ENCODE measurements around a stretch of chr1.

DNA sequence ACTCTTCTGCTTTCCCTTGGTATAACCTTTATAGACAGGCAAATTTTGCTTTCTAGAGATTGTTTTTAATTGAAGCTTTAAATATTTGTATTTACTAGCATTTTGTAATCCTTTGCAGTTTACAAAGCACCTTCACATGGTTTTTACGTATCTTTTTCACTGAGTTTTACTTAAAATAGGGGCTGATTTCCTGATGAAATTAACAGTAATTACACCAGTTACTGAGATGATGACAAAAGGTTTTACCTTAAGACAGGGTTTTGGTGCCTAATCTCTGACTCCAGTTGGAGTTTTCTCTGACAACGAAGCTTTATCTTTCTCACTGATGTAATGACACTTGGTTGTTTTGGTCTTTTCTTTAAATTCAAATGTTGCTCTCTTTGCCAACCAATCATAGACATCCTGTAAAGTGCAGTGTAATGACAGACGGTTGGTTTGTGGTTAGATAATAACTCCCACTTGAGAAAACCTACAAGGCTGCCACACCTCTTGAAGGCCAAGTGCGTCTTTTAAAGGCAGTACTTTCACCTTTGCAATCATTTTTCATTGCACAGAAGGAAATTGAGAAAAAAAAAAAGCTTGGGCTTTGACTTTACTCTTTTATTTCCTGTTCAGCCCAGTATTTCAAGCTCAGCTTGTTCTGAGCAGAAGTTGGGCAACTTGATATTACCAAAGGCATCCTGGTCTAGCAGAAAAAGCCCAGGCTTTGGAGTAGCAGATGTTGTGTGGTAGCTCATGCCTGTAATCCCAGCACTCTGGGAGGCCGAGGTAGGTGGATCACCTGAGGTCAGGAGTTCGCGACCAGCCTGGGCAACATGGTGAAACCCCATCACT, 14.7 kb downstream of the PDIK1L start:
- PRO-cap, result bidirectional peak, plus-strand start at position 462 of the sequence, minus-strand start at position 321 of the sequence
- RAMPAGE, long total RNA, result no peak

DNA sequence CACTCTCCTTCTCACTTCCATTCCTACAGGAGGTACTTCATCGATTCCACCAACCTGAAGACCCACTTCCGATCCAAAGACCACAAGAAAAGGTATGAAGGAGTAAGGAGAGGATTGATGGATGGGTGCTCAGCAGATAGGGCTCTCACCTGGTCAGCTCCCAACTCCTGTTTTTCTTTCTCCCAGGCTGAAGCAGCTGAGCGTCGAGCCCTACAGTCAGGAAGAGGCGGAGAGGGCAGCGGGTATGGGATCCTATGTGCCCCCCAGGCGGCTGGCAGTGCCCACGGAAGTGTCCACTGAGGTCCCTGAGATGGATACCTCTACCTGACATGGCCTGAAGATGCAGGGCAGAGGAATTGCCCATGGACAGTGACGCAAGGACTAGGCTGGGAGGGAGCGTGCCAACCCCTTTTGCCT, 689 bp downstream of the ZNF593 start:
- PRO-cap, result no peak
- RAMPAGE, long total RNA, result no peak

DNA sequence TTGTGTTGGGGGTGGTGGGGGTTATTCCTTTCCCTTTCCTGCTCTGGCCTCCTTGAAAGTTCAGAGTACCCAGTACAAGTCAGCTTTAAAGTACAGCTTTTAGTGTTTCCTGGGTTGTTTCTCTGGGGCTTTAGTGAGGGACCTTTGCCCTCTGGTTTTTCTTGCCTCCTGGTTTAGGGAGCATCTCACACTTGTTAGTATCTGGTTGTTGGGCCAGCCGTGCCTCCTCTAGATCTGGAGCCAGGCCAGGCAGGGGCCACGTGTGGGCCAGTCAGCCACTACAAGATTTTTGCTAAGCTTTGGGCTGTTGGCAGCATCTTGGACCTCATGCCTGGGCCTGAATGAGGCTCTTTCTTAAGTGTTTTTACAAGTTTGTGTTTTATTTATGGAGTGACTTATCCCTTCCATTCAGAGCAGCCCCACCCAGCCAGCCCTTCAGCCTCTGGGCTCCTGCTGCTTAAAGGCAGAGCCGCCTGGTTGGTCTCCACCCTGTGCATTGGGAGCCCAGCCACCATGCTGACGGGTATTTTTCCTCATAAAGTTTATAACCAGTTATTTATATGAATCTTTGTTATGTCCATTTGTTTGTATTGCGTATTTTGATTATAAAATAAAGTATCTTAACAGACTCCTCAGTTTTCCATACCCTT, 1.6 kb upstream of the SH3BGRL3 start:
- PRO-cap, result no peak
- RAMPAGE, long total RNA, result no peak

- PRO-cap, result no peak
- RAMPAGE, long total RNA, result no peak
Measured at GRCh38 chr1:26285409-26285731, 5.5 kb downstream of the SH3BGRL3 start.

DNA sequence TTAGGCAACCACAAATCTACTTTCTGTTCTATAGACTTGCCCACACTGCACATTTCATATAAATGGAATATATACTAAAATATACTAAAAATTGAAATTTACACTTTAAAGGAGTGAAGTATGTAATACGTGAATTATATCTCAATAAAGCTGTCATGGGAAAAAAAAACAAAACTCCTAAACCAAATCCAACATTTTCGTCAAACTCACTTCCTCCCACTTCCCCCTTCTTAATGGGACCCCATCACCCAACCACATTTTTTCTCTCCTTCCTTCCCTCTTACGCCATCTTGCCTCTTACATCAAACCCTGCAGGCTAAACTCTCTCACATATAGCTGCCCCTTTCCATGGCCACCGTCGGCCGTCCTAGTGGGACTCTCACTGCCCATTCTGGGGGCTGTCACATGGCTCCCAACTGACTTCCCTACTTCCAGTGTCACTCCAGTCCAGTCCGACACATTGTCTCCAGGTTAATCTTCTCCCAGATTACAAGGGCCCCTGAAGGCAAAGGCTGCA, 857 bp downstream of the UBXN11 start:
- PRO-cap, result no peak
- RAMPAGE, long total RNA, result no peak

DNA sequence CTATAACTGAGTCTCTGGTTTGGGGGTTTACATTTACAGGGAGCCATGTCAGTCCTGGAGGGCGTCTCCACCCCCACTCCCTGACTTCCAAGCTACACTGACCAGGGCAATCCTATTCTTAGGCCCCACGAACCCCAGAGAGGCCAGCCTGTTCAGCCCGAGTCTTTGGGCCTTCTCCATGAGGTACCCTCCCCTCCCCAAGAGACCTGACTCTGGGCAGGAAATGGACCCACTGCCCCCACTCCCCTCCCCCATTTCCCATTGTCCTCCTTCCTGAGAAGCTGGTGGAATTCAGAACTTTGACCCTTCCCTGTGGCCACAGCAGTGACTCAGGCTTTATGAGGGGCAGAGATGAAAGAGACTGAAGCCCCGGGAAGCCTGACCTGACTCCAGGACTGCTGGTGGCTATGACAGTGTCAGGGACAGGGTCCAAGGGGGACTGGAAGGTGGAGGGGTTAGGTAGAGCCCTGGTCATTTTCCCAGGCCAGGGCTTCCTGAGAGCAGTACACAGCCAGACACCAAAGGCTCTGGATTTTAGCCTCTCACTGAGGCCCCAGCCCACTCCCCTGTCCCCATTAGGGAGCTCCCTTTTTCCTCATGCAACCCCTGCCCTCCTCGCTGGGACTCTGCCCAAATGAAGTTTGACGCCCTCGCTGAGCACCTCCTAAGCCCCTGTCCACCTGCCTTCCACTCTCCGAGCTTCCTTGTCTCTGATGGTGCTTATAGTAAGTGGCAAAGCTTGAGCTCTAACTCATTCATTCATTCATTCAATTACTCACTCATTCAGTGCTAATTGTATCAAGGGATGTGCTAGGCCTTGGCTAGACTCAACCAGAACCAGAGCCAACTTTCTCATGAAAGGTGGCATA, 3.1 kb downstream of the CRYBG2 start:
- PRO-cap, result no peak
- RAMPAGE, long total RNA, result no peak

DNA sequence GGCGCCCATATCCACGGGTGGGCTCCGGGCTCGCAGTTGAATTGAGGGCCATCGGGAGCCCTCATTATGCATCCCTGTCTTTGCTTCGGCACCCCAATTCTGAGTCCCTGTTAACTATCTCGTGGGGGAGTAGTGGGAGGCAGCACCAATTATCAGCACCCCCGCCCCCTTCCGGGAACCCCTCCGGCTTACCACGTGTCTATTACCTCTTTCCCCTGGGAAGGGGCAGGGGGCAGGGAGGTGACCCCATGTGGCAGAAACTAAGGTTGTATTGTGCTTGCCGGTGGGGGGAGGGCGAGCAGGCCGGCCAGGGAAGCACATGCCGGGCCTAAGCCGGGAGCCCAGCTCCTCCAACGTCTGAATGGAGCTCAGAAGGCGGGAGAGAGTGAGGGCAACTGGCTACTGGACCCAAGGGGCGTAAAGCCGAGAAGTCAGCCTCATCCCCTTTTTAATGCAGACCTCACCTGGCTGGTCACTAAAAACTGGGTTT, 1.1 kb downstream of the LIN28A start:
- PRO-cap, result no peak
- RAMPAGE, long total RNA, result no peak

DNA sequence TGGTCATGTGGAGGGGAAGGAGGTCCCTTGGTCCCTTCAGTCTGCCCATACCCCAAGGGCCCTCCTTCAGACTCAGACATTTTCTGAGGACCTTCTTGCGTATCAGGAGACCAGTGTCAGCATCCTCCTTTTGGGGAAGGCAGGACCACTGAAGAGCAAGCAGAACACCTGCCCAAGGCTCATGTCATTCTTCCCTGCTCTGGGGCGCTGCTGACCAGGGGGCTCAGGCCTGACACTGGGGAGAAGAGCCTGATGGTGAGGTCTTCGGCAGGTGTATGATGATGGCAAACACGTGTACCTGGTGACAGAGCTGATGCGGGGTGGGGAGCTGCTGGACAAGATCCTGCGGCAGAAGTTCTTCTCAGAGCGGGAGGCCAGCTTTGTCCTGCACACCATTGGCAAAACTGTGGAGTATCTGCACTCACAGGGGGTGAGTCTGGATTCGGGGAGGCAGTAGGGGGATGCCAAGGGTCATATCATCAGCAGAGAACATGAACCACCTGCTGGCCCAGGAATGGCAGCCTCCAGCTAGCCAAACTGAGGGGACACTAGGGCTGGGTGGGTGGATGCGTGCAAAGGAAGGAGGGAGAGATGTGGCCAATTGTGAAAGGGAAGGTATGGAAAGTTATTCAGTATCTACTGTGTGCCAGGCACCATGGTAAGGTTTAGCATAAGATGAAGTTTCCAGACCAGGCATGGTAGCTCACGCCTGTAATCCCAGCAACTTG, 31.8 kb downstream of the RPS6KA1 start:
- PRO-cap, result no peak
- RAMPAGE, long total RNA, result no peak

GRCh38 chr1:26692835-26693579, 2.8 kb upstream of the ARID1A start:
- PRO-cap, result bidirectional peak, plus-strand start at chr1:26693290, minus-strand start at chr1:26693024
- RAMPAGE, long total RNA, result no peak

GRCh38 chr1:26700915-26701836, 5.4 kb downstream of the ARID1A start:
- PRO-cap, result no peak
- RAMPAGE, long total RNA, result no peak

DNA sequence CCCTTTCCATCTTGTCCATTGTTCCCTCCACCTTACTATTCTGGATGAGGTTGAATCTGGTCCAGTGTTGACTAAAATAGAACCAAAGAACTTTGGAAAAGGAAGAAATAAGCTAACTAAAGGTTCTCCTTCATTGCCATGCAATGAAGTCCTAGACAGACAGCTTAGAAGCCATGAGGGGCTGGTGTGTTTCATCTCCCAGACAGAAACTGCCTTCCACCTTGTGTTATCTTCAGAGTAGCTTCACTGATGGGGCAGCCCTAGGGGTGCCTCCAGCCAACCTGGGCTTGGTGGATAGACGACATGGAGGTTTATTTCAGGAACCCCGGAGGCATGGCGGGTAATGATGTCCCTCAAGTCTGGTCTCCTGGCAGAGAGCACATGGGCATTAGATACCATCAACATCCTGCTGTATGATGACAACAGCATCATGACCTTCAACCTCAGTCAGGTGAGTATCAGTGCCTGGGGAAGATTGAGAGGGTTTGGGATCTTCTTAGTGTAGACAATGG, 12.4 kb upstream of the PIGV start:
- PRO-cap, result no peak
- RAMPAGE, long total RNA, result no peak

GRCh38 chr1:26779903-26780745, 7.6 kb upstream of the PIGV start:
- PRO-cap, result no peak
- RAMPAGE, long total RNA, result no peak

DNA sequence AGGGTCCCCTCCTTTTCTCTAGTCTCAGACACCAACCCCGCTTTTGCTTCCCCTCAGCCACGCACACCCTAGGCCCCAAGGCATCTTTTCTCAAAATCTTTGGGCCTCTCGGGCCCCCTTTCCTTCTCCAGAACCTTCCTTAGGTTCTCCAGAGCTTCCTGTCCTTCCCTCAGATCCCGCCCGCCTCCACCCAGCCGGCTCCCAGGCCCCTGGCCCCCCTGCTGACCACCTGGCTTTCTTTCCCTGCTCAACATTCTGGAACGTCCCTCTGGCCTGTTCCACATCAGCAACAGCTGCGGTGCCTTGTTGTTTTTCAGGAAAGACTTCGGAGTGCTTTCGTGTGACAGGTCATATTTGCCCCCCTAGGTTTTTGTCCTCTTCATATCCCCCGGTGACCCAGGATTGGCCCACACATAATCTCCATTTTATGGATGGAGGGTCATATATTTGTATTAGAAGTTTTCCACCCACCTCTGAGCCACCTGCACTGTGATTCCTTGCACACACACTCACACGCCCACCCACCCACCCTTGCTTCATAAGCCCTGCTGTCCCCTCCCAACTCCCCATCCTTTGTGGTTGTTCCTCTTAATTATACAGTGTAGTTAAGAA, 1.3 kb downstream of the ZDHHC18 start:
- PRO-cap, result no peak
- RAMPAGE, long total RNA, result no peak

DNA sequence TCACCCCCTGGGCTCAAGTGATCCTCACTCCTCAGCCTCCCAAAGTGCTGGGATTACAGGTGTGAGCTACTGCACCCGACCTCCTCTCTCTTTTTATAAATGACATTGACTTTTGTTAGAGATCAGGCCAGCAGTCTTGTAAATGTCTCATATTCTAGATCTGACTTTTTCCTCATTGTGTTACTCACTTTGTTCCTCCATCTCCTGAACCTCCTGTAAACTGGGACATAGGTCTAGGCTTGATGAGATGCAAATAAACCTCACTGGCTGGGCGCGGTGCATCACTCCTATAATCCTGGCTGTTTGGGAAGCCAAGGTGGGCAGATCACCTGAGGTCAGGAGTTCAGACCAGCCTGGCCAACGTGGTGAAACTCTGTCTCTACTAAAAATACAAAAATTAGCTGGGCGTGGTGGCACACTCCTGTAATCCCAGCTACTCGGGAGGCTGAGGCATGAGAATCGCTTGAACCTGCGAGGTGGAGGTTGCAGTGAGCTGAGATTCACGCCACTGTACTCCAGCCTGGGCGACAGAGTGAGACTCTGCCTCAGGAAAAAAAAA, 15.1 kb upstream of the SFN start:
- PRO-cap, result no peak
- RAMPAGE, long total RNA, result no peak

DNA sequence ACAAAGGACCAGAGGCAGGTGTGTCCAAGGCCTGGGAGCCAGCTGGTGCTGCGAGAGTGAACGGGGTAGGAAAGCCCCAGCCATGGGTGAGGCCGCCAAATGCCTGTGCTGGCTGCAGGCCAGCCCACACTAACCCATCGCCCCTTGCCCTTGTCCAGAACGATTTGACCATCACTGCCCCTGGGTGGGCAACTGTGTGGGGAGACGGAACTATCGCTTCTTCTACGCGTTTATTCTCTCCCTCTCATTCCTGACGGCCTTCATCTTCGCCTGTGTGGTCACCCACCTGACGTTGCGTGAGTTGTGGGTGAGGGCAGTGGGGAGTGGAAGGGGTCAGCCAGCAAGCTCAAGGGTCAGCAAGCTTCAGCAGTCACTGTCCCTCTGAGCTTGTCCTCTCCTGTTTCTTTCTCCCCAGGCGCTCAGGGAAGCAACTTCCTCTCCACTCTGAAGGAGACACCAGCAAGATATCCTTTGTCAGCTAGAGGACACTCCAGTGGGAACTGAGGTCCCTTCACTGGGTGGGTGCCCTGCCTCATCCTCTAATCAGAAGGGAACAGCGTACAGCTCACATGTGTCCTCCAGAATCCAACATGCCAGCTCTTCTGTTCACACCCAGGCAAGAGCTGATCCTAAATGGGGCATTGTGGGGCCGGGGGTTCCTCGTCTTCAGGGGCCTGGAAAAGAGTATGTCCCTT, 12.7 kb upstream of the SFN start:
- PRO-cap, result no peak
- RAMPAGE, long total RNA, result no peak

- PRO-cap, result no peak
- RAMPAGE, long total RNA, result no peak
Measured at GRCh38 chr1:26945105-26946163, 14.8 kb downstream of the KDF1 start.

- PRO-cap, result no peak
- RAMPAGE, long total RNA, result no peak
Measured at GRCh38 chr1:26970870-26971184, 10.6 kb upstream of the KDF1 start.

GRCh38 chr1:26995134-26995645, 1.7 kb downstream of the TRNP1 start:
- PRO-cap, result no peak
- RAMPAGE, long total RNA, result no peak

GRCh38 chr1:27000634-27001263, 7.3 kb downstream of the TRNP1 start:
- PRO-cap, result no peak
- RAMPAGE, long total RNA, result no peak

DNA sequence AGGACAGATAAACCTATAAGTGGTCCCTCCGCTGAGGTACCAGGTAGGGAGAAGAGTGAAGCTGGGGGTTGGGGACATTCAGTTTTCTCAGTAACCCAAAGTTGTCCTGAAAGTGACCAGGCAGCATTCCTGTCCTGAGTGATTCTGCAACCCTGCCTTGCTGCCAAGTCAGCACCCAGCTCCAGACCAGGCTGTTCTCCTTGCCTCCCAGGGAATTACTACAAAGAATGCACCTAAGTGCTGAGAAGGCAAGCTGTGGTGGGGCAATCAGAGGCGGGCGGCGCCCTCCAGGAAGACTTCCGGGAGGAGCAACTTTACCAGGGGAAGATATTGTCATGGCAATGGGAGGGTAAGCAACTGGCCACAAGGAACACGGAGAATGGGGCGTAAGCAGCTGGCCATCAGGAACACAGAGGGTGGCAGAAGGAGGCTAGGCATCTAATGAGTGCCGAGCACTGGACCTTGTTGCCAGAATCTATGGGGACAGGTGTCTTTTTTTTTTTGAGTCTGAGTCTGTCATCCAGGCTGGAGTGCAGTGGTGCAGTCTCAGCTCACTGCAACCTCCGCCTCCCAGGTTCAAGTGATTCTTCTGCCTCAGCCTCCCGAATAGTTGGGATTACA, 4.4 kb downstream of the TENT5B start:
- PRO-cap, result no peak
- RAMPAGE, long total RNA, result no peak

All from OCI-LY7 (cell line).